Foreskin fibroblast (primary cell): Measurements from ENCODE around the gene ZNF577.

DNA sequence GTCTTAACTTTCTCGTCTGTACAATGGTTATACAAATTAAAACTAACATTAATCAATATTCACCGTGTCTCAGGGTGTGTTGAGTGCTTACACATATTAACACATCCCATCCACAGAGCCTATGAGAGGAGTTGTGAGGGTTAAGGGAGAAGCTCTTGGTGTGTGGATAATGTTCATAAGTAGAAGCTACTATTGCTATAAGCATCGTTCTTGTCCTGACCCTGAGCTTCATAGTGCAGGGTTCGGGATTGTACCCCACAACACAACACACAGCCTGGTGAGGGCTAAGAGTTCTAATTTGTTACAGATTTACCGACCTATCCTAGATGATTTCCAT is 2.5 kb downstream of the FPR3 start:
- RRBS, result no CpG with 5 or more reads among the region's 5 CpGs

- RRBS, result no CpG with 5 or more reads among the region's 55 CpGs
Measured at GRCh38 chr19:51887328-51888286, at the start of gene ZNF577. ZNF577 (minus strand) TSS chr19:51887951.

- RRBS, result no CpG with 5 or more reads among the region's 3 CpGs
Measured at GRCh38 chr19:52046683-52047352, 1.8 kb downstream of the ZNF432 start.

DNA sequence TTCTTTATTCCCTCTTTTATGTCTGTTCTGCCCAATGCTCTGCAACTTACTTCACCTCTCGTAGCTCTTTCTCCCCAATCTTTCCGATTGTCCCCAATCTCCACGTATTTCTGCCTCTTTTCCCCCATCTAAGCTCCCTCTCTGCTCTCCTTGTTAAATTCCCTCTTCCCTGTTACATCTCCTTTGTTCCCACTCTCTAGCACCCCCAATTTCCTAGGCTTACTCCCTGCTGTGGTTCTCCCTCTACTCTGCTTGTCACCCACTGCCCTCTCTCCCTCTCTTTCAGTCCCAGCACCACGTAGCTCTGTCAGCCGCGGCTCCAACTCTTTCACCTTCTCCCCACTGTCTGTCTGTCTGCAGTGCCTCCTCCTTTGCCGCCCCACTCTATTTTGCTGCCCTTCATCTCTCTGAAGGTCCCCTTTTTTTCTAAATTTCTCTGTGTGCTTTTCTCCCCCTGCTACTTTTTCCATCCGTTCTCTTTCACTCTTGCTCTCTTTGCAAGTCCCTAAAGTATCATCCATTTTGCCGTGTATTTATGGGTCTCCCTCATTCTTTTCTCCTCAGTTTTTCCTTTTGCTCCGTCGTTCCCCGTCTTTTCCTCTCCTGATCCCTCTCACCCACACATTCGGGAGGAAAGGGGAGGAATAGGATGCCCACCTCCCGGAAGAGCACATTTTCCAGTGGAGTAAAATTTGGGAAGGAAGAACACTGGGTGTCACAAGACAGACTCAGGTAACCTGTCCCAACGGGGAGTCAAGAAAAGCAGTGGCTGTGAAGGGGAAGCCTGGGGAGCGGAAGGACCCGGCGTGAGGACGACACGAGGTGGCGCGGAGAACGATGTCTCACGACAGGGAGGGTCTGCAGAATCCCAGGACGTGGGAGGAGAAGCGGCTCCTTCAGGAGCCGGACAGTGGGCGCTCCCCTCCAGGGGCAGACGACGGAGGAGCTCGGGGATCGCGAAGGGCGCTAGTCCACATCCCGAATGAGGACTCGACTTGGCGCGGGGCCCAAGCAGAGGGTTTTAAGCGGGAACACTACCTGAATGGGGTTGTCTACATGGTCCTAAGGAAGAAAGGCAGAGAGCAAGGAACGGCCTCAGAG is 779 bp downstream of the ZNF841 start:
- RRBS, result 1% methylated on average over 7 of the region's 40 CpGs

- RRBS, result no CpG with 5 or more reads among the region's 8 CpGs
Measured at GRCh38 chr19:52111599-52112565, 16.3 kb upstream of the ZNF841 start.

DNA sequence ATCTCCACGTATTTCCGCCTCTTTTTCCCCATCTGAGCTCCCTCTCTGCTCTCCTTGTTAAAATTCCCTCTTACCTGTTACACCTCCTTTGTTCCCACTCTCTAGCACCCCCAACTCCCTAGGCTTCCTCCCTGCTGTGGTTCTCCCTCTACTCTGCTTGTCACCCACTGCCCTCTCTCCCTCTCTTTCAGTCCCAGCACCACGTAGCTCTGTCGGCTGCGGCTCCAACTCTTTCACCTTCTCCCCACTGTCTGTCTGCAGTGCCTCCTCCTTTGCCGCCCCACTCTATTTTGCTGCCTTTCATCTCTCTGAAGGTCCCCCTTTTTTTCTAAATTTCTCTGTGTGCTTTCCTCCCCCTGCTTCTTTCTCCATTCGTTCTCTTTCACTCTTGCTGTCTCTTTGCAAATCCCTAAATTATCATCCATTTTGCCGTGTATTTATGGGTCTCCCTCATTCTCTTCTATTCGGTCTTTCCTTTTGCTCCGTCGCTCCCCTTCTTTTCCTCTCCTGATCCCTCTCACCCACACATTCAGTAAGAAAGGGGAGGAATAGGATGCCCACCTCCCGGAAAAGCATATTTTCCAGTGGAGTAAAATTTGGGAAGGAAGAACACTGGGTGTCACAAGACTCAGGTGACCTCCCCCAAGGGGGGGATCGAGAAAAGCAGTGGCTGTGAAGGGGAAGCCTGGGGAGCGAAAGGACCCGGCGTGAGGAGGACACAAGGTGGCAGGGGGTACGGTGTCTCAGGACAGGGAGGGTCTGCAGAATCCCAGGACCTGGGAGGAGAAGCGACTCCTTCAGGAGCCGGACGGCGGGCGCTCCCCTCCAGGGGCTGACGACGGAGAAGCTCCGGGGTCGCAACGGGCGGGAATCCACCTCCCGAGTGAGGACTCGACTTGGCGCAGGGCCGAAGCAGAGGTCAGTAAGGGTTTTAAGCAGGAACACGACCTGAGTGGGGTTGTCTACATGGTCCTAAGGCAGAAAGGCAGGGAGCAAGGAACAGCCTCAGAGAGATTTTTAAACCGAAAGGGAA is 819 bp downstream of the ZNF836 start:
- RRBS, result 2% methylated on average over 7 of the region's 34 CpGs

GRCh38 chr19:52188763-52189465 is 938 bp upstream of the PPP2R1A start:
- RRBS, result no CpG with 5 or more reads among the region's 17 CpGs

GRCh38 chr19:52195575-52196735 is 6.1 kb downstream of the PPP2R1A start:
- RRBS, result no CpG with 5 or more reads among the region's 6 CpGs

GRCh38 chr19:52277565-52277984 is 8.2 kb downstream of the ZNF766 start:
- RRBS, result no CpG with 5 or more reads among the region's 6 CpGs

GRCh38 chr19:52601647-52602556 is 31.8 kb downstream of the ZNF701 start:
- RRBS, result no CpG with 5 or more reads among the region's 29 CpGs

GRCh38 chr19:52630891-52631811 is 59.1 kb downstream of the ENSG00000269825 start:
- RRBS, result no CpG with 5 or more reads among the region's 11 CpGs

- RRBS, result no CpG with 5 or more reads among the region's 4 CpGs
Measured at GRCh38 chr19:52645001-52645319, 45.3 kb downstream of the ENSG00000269825 start.

DNA sequence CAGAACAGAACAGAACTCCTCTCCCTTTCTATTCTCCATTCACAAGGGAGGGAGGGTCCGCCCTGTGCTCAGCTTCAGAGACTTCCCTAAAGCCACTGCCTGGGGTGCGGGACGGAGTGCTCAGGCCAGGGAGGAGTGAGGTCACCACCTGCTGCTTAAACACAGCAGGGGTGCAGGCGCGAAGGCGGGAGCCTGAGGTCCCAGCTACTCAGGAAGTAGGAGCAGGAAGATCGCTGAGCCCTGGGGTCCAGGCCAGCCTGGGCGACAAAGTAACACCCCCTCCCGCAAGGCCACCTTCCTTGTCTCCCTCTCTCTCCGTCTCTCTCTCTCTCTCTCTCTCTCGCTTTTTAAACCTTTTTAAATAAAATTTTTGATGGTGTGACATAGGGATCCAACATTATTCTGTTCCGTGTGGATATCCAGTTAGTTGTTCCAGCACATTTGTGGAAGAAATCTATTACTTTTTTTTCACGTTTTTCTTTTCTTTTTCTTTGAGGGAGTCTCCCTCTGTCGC is 574 bp upstream of the ENSG00000269825 start:
- RRBS, result no CpG with 5 or more reads among the region's 14 CpGs

DNA sequence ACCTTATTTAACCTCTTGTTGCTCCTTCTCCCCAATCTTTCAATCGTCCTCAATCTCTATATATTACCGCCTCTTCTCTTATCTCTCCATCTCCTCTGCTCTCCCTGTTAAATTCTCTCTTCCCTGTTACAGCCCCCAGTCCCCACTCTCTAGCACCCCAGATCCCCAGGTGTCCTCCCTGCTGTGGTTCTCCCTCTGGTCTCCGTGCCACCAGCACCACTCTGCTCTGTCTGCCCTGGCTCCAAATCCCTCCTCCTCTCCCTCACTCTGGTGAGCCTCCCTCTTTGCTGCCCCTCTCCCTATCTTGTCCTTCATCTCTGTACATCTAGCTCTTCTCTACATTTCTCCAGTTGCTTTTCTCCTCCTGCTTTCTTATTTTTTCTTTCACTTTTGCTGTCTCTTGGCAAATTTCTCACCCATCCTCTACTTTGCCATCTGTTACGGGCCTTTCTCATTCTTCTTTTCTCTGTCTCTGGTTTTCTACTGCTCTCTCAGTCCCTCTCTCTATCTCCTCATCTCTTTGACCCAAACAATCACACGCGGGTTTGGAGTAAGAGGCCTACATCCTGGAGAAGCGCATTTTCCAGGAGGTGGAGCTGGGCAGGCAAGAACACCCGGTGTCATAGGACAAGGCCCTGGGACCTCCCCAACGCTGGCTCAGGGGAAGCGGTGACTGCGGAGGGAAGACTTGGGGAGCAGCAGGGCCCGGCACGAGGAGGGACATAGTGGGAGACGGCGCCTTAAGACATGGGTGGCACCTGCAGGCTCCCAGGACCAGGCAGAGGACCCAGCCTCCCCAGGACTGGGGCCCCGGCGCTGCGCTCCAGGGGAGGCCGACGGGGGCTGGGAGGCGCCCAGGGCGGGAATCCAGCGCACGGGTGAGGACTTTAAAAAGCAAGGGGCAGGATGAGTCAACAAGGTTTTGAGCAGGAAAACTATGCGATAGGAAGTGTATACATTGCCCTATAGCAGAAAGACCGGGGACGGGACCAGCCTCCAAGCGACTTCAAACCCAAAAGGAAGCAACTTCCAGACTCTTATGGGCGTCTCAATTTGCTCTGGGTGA is 10.0 kb downstream of the ZNF611 start:
- RRBS, result 91% methylated on average over 6 of the region's 29 CpGs

DNA sequence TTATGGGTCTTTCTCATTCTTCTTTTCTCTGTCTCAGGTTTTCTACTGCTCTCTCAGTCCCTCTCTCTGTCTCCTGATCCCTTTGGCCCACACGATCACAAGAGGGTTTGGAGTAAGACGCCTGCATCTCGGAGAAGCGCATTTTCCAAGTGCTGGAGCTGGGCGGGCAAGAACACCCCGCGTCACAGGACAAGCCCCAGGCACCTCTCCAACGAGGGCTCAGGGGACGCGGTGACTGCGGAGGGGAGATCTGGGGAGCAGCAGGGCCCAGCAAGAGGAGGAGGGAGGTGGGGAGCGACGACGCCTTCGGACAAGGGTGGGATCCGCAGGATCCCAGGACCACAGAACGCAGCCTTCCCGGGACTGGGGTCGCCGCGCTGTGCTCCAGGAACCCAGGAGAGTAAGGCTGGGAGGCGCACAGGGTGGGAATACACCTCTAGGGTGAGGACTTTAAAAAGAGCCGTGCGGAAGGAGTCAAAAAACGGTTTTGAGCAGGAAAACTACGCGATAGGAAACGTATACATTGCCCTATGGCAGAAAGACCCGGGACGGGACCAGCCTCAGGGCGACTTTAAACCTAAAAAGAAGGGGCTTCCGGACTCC is 487 bp downstream of the ZNF468 start:
- RRBS, result no CpG with 5 or more reads among the region's 32 CpGs

GRCh38 chr19:52941667-52942265 is 18.5 kb upstream of the ZNF888 start:
- RRBS, result 2% methylated on average over 4 of the region's 21 CpGs

- RRBS, result no CpG with 5 or more reads among the region's 36 CpGs
Measured at GRCh38 chr19:53365841-53366526, 479 bp downstream of the ZNF525 start.

GRCh38 chr19:53498089-53498765 is 30.7 kb downstream of the ZNF813 start:
- RRBS, result no CpG with 5 or more reads among the region's 14 CpGs

- RRBS, result no CpG with 5 or more reads among the region's 3 CpGs
Measured at GRCh38 chr19:53519124-53519486, 18.8 kb upstream of the ZNF331 start.

DNA sequence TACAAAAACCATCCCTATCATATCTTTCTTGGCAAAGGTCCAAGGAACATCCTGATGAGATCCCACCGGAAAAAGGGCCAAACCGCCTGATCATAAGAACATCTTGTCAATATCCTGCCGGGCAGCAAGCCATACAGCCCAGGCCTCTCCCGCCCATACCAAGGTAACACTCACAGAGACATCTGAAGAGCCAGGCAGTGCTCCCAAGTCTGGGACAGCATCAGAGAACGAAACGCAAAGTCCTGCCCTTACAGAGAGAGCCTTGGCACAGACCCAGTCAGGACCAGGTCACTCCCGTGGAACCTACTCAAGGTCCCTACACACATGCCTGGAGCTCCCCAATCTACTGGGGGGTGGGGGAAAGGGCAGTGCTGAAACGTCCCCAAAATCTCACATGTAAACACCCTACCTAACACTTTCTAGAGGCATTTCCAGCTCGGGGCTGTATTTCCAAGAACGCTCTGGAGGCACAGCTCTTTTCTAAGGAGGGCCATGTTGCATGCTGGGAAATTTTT is 18.4 kb upstream of the ZNF331 start:
- RRBS, result 64% methylated on average over 2 of the region's 10 CpGs